HepG2 (cell line): ENCODE measurements around the genes FGD6 and CDK17.

DNA sequence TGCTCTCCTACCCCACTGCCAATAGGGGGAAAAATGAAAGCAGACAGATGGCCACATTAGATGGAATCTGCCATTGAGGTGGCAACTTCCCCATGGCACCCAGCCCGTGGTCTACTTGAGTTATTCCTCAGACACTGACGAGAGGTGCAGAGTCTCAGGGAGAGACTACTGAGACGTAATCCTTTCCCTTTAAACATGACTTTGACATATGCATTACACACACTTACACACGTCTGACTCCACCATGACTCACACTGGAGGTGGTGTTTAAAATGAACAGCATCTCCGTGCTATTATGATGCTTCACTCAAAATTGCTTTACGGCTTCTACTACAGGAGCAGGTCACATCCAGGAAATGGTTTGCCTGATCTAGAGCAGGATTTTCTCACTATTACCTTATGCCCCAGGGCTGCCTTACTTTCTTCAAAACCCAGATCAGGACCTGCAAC is 31.4 kb downstream of the TMCC3 start:
- RRBS, 2 experiments = no CpG with 5 or more reads among the region's 6 CpGs
CAGE:
- cytosol, long polyA minus RNA = no peak
- cytosol, long polyA plus RNA = no peak
- long polyA plus RNA = no peak
- nucleus, long polyA minus RNA = no peak
- nucleus, long polyA plus RNA = no peak

DNA sequence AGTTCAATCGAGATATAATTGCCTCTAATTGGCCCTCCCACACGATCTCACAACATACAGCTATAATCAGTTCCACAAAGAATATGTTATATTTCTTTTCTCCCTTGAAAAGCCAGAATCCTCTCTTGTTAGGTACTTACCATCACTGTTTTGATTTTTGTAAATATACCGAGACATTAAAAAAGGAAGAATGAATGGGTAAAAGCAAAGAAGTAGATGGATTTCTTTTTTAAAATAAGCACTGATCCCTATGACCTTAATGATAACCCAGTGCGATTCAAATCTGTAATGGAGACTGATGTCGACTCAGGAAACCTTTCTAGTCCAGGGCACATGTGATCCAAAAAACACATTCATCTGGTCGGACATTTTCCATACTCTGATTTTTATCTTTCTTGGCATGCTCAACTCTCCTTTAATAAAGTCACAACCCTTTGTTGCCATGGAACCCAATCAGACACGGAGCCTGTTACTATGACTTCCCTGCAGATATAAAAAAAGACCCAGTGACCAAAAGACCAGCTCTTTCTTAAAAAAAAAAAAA is 28.0 kb downstream of the TMCC3 start:
- RRBS, 2 experiments = no CpG with 5 or more reads among the region's 7 CpGs
CAGE:
- cytosol, long polyA minus RNA = no peak
- cytosol, long polyA plus RNA = no peak
- long polyA plus RNA = no peak
- nucleus, long polyA minus RNA = no peak
- nucleus, long polyA plus RNA = no peak

DNA sequence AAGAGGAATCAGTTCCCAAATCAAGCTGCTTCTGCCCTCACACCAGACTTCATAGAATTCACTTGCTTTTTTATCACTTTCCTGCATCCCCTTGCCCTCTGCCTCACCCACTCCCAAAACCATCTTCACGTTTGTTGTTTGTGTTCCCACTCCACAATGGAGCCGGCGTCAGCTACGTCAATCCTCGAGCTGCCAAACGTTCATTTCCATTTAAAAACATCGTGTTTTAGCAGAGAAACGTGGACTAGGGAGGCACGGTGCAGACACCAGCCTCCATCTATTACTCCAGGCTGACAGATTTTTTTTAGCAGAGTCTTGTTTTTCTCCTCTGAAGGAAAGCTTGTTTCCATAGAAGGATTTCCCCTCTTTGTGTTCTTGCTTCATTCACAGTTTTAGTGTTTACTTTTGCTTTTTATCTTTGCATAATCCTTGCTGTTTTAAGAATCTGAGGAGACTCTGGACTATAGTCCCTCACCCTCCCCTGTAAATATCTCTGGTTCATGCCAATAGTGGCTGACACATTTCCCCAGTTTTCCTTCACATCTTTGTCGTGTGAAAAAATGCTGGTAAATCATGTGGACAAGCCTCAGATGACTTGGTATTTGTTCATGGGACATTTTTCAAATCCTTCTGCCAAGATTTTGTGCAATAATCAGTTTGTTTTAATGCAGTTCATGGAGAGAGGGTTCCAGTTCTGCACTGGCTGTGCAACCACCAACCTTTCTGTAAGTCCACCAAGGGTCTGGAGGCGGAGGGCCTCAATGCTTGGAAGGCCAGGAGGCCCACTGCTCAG is 39.8 kb upstream of the TMCC3 start:
- RRBS, 2 experiments = no CpG with 5 or more reads among the region's 11 CpGs
CAGE:
- cytosol, long polyA minus RNA = no peak
- cytosol, long polyA plus RNA = no peak
- long polyA plus RNA = no peak
- nucleus, long polyA minus RNA = no peak
- nucleus, long polyA plus RNA = no peak

DNA sequence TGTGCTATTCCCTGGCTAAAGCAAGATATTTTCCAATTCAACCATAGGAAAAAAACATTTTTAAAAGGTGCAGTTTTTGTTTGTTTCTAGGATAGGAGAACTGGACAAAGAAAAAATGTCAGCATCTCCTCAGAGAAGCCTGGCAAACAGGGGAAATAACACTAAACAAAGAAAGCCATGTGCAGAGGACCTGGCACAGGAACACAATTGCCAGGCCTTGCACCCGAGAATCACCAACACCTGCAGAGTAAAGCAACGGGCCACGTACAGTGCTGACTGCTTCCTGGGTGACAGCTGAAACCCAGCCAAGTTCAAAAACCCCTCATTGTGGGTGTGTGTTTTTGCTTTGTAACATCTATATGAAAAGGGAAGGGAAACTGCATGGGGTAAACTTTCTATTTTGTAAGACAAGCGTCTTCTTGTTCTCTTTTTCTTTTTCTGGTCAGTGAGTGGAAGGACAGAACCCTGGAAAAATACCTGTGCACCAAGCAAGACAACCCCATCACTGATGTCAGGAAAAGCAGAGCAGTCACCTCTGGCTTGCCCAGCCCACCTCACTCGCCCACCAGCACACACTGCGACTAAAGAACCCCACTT is 172.5 kb downstream of the NDUFA12 start:
- RRBS, 2 experiments = no CpG with 5 or more reads among the region's 6 CpGs
CAGE:
- cytosol, long polyA minus RNA = no peak
- cytosol, long polyA plus RNA = no peak
- long polyA plus RNA = no peak
- nucleus, long polyA minus RNA = no peak
- nucleus, long polyA plus RNA = no peak

GRCh38 chr12:94872615-94873275 is 130.8 kb downstream of the NDUFA12 start:
- RRBS, 2 experiments = 24 to 30% methylated on average over 11 of the region's 30 CpGs
CAGE:
- cytosol, long polyA minus RNA = no peak
- cytosol, long polyA plus RNA = no peak
- long polyA plus RNA = no peak
- nucleus, long polyA minus RNA = no peak
- nucleus, long polyA plus RNA = no peak

DNA sequence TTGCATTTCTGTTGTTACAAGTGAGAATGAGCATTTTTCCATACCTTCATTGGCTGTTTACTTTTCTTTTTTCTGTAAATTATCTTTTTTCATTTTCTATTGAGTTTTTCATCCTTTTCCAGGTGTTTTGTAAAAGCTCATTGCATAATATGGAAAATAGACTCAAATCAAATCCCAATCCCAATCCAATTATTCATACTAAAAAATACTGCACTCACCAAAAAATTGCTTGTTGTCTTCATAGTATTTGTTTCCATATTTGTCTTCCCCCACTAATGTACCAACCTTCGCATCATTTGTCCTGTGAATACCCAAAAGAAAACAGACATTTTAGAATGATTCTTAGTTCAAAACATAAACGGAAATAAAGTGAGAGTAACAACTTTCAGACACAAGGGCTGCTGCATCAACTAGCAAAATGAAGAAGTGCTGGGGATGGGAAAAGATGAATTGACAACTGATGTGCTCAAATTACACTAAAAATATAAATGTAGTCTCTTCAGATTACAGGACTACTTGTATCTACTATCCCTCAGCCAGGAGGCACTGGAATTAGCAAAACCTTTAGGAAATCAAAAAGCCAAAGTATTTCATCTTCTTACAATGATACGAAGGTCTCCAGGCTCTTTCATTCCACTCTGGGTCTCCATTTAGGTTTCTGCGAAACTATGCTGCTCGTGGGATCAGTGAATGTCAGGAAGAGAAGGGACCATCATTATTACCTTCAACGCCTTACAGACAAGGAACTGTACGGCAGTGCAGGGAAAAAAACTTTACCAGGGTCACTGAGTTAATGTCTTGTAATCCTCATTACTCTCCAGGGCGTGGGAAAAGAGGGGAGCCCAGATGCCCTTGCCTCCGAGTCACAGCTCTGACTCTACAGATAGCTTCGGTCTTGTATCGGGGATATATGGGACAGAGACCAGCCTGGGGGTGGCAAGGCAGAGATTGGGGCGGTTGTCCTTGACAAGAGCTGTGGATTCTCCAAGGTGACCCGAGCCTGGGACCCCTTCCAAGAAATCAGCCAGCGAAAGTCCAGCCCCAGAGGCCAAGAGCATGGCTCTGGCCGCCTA is 640 bp downstream of the NDUFA12 start:
- RRBS, 2 experiments = no CpG with 5 or more reads among the region's 15 CpGs
CAGE:
- cytosol, long polyA minus RNA = no peak
- cytosol, long polyA plus RNA = no peak
- long polyA plus RNA = no peak
- nucleus, long polyA minus RNA = no peak
- nucleus, long polyA plus RNA = no peak

DNA sequence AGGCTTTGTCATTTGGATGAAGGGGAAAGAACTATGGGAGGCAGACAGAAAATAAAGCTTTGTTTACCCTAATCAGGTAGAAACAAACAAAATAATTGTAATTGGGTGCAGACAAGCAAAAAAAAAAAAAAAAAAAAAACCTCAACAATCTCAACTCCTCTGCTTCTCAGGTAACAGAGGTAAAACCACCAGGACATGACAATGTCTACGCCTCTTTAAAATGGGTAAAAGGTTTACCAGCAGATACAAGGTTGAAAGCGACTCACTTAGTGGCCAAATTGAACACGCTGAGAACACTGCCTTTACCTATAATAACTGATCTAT is 752 bp downstream of the FGD6 start:
- RRBS, 2 experiments = no CpG with 5 or more reads among the region's 3 CpGs
CAGE:
- cytosol, long polyA minus RNA = no peak
- cytosol, long polyA plus RNA = no peak
- long polyA plus RNA = no peak
- nucleus, long polyA minus RNA = no peak
- nucleus, long polyA plus RNA = no peak

- RRBS, 2 experiments = under 1 to 1% methylated on average over 19 of the region's 82 CpGs
CAGE:
- cytosol, long polyA minus RNA = start-site peak on the minus strand at chr12:95217304-95217612, 22 reads
- cytosol, long polyA plus RNA = no peak
- long polyA plus RNA = no peak
- nucleus, long polyA minus RNA = no peak
- nucleus, long polyA plus RNA = no peak
Measured at GRCh38 chr12:95216877-95217723, at the start of gene FGD6. FGD6 (minus strand) TSS chr12:95217467.

- RRBS, 2 experiments = no CpG with 5 or more reads among the region's 21 CpGs
CAGE:
- cytosol, long polyA minus RNA = no peak
- cytosol, long polyA plus RNA = no peak
- long polyA plus RNA = no peak
- nucleus, long polyA minus RNA = no peak
- nucleus, long polyA plus RNA = no peak
Measured at GRCh38 chr12:95474528-95474891, 558 bp downstream of the METAP2 start.

GRCh38 chr12:95633092-95634244 is 82.2 kb upstream of the USP44 start:
- RRBS, 2 experiments = 71 to 72% methylated on average over 3 to 4 of the region's 14 CpGs
CAGE:
- cytosol, long polyA minus RNA = no peak
- cytosol, long polyA plus RNA = no peak
- long polyA plus RNA = no peak
- nucleus, long polyA minus RNA = no peak
- nucleus, long polyA plus RNA = no peak

DNA sequence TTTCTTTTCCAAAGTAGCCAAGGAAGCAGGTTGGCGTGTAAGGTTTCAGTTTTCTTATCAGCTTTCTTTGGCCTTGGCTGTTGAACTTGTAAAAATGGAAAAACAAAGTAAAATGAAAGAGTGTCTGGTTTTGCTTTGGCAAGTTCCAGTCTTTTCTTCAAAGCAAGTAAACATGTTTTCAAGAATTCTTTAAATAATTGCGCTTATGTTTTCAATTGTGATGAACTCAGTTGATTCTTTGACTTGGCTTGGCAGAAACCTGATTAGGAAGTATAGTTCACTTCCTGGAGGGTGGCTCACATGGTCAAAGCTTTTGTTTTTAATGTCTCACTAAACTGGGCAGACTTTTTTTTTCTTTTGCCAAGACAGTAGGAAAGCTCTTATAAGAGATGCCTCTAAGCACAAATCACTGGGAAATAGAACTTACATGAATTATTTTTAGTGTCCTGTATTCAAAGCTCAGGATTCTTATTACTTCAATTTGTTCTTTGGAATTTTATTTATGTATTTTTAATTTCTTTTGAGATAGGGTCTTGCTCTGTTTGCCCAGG is 112.3 kb upstream of the USP44 start:
- RRBS, 2 experiments = no CpG with 5 or more reads among the region's 2 CpGs
CAGE:
- cytosol, long polyA minus RNA = no peak
- cytosol, long polyA plus RNA = no peak
- long polyA plus RNA = no peak
- nucleus, long polyA minus RNA = no peak
- nucleus, long polyA plus RNA = no peak

GRCh38 chr12:95736684-95737173 is 53.8 kb downstream of the NTN4 start:
- RRBS, 2 experiments = no CpG with 5 or more reads among the region's 4 CpGs
CAGE:
- cytosol, long polyA minus RNA = no peak
- cytosol, long polyA plus RNA = no peak
- long polyA plus RNA = no peak
- nucleus, long polyA minus RNA = no peak
- nucleus, long polyA plus RNA = no peak

DNA sequence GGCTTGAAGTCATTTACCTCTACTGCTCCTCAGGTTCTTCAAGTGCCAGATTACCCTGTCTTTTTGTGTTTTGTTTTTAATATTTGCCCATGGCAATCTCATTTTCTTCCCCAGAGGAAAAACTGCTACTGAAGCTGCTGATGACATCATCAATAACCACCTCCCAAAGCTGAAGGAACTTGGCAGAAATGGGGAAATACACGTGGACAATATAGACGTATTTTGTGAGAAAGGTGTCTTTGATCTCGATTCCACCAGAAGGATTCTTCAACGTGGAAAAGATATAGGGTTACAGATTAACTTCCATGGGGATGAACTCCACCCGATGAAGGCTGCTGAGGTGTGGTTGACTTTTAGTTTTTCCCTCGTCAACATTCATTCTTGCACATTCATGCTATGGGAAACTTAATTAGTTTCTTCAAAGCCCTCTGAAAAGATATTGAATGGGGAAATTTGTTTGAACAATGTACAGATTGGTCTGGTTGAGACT is 17.2 kb downstream of the AMDHD1 start:
- RRBS, 2 experiments = no CpG with 5 or more reads among the region's 6 CpGs
CAGE:
- cytosol, long polyA minus RNA = no peak
- cytosol, long polyA plus RNA = no peak
- long polyA plus RNA = no peak
- nucleus, long polyA minus RNA = no peak
- nucleus, long polyA plus RNA = no peak

DNA sequence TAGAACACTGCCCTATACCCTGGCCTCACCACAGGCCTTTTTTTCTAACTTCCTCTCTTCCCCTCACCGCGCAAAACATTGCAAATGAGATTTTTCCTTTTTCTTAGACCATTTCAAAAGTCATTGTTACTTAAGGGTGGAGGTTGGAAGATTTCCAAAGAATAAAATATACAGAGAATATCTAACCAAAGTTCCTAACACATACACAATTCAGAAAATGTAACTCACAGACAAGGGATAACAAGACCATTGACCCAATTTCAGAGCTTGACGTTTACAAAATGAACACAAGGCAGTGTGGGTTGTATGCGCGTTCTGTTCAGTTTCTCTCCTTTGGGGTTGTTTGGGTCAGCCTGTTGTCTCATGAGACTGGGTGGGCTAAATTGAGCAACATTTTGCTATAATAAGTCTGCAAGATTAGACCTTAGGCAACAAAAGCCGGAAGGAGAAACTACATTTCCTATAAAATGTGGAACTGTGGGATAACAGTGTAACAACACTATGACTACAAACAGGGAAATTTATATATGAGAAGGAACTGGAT is 18.8 kb upstream of the LTA4H start:
- RRBS, 2 experiments = no CpG with 5 or more reads among the region's 6 CpGs
CAGE:
- cytosol, long polyA minus RNA = no peak
- cytosol, long polyA plus RNA = no peak
- long polyA plus RNA = no peak
- nucleus, long polyA minus RNA = no peak
- nucleus, long polyA plus RNA = no peak

DNA sequence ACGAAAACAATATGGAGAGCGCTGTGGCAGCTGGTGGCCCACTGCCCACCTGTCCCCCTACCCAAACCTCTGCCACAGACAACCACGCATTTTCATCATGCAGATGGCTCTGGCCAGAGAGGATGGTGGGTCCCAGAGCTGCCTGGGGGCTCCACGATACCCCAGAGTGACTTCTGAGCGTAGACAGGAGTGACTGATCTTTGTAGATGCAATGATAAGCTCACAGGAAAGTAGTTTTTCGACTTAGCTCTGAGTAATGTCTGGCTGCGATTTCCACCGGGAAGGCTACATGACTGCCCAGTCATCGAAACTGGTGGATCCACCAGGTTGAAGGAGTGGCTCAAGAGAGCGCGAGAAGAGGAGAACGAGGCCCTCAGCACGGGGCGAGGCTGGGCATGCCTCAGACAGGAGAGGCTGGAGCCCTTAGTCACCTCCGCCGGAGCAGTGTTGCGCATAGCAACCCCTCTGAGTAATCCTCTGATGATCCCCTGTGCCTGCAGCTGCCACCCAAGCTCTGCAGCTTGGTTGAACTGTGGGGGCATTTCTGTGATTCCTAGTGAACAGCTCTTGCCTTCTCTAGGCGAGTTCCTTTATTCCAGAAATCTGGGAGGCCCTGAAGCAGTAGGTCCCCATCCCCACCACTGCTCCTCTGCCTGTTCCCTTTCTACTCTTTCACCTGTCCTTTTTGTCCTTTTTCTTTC is 25.5 kb downstream of the ELK3 start:
- RRBS, 2 experiments = no CpG with 5 or more reads among the region's 18 CpGs
CAGE:
- cytosol, long polyA minus RNA = no peak
- cytosol, long polyA plus RNA = no peak
- long polyA plus RNA = no peak
- nucleus, long polyA minus RNA = no peak
- nucleus, long polyA plus RNA = no peak

- RRBS, 2 experiments = no CpG with 5 or more reads among the region's 2 CpGs
CAGE:
- cytosol, long polyA minus RNA = no peak
- cytosol, long polyA plus RNA = no peak
- long polyA plus RNA = no peak
- nucleus, long polyA minus RNA = no peak
- nucleus, long polyA plus RNA = no peak
Measured at GRCh38 chr12:96267818-96268580, 73.8 kb downstream of the ELK3 start.

GRCh38 chr12:96278498-96279429 is 84.6 kb downstream of the ELK3 start:
- RRBS, 2 experiments = no CpG with 5 or more reads among the region's 6 CpGs
CAGE:
- cytosol, long polyA minus RNA = no peak
- cytosol, long polyA plus RNA = no peak
- long polyA plus RNA = no peak
- nucleus, long polyA minus RNA = start-site peak on the minus strand at chr12:96278477-96278910, 73 reads
- nucleus, long polyA plus RNA = no peak

GRCh38 chr12:96400377-96400792 is at the start of gene CDK17:
CDK17 (minus strand) TSS chr12:96400439.
- RRBS, 2 experiments = 3 to 4% methylated on average over 27 of the region's 52 CpGs
CAGE:
- cytosol, long polyA minus RNA = no peak
- cytosol, long polyA plus RNA = no peak
- long polyA plus RNA = start-site peak on the minus strand at chr12:96400408-96400522, 22 and 23 reads in 2 replicates
- nucleus, long polyA minus RNA = no peak
- nucleus, long polyA plus RNA = no peak

DNA sequence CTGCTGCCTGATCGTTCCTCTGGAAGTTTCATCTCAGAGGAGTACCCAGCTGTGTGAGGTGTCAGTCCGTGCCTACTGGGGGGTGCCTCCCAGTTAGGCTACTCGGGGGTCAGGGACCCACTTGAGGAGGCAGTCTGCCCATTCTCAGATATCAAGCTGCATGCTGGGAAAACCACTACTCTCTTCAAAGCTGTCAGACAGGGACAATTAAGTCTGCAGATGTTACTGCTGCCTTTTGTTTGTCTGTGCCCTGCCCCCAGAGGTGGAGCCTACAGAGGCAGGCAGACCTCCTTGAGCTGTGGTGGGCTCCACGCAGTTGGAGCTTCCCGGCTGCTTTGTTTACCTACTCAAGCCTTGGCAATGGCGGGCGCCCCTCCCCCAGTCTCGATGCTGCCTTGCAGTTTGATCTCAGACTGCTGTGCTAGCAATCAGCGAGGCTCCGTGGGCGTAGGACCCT is 701.5 kb downstream of the NEDD1 start:
- RRBS, 2 experiments = no CpG with 5 or more reads among the region's 11 CpGs
CAGE:
- cytosol, long polyA minus RNA = no peak
- cytosol, long polyA plus RNA = no peak
- long polyA plus RNA = no peak
- nucleus, long polyA minus RNA = no peak
- nucleus, long polyA plus RNA = no peak

- RRBS, 2 experiments = no CpG with 5 or more reads among the region's 4 CpGs
CAGE:
- cytosol, long polyA minus RNA = no peak
- cytosol, long polyA plus RNA = no peak
- long polyA plus RNA = no peak
- nucleus, long polyA minus RNA = no peak
- nucleus, long polyA plus RNA = no peak
Measured at GRCh38 chr12:98440031-98440584, 75.3 kb upstream of the TMPO start.